T47D (cell line): ENCODE results near the genes ERN1 and DDX5.

DNA sequence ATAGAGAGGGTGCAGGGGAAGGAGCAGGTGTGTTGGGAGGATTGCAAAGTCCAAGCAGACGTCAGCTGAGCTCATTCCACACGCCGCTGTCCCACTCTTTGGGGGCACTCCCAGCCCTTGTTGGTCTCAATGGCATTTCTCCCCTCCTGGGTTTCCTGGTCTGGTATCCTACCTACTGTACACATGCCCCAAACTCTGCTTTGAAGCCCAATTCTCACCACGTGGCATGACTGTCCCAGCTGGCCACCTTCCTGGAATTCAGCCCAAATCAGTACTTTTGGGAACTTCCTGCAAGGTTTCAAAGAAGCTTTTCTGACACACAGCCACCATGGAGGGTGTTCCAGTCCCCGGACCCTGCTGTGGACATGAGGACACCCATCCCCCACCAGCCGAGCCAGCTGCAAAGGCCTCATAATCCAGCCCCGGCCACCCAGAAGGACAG lies 18.2 kb upstream of the ICAM2 start:
- RRBS = no CpG with 5 or more reads among the region's 7 CpGs

DNA sequence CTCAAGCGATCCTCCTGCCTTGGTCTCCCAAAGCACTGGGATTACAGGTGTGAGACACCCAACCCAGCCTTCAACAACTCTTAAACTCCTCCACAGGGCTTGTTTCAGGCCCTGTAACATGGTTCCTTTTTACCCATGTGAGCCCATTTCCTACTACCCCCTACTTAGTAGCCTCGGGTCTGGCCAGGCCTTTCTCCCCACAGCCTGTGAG lies 39.4 kb upstream of the ICAM2 start:
- RRBS = no CpG with 5 or more reads among the region's 2 CpGs

DNA sequence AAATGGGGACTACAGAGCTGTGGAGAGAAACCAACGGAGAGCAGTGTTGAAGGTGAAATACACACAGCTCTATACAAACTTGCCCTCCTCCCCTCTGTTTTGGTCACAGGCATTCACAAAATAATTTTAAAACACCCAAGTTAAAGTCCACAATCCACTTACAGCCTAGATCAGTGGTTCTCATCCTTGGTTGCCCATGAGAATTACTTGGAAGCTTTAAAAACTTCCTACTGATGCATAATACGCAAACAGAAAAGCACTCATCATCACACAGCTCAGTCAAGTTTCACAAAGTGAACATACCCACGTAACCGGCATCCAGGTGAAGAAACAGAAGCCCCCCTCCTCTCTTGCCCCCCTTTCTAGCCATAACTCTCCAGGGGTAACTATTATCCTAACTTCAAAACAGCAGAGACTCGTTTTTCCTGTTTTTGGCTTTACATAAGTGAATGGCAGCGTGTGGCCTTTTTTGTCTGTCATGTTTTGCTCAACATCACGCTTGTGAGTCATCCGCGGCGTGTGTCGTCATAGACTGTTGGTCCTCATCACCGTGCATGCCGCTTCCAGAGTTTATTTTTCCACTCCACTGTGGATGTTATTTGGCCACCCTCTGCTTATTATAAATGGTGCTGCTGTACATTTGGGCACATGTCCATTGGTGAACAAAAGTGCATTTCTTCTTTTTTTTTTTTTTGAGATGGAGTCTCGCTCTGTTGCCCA lies 52.7 kb downstream of the ERN1 start:
- RRBS = no CpG with 5 or more reads among the region's 14 CpGs

DNA sequence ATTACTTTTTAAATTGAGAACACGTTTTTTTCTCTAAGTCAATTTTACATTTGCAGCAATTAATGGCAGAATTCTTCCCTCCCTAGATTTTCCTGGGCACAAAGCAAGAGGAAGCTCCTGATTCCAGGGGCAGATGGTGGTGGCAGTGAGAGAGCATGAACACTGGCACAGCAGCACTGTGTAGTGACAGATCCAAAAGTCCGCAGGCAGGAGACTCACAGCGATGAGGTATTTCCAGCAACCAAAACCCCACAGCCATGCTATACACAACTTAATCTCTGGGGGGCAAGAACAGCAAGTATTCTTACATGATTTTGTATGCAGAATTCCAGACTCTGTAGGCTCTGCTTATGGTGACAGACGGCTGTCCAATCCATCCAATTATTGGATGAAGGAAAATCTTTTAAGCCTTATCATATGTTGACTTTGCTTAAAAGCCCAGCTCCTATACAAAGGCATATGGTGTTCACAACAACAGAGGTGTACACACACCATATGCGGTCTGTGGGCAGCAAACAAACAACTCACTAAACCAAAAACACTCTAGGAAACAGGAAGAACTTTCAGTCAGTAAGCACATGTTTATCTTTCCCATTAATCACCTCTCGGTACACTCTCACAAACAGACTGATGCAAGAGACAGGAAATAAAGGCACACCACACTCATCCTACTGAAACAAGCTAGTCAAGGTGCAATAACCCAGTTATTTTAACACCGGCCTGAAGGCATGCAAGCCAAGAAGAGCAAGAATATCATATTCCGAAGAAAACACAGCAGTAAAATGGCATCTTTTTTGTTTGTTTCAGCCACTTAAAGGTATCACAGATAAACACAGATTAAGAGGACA lies 48.0 kb downstream of the ERN1 start:
- RRBS = no CpG with 5 or more reads among the region's 8 CpGs

- RRBS = no CpG with 5 or more reads among the region's 15 CpGs
Measured at GRCh38 chr17:64128828-64129512, 974 bp downstream of the ERN1 start.

GRCh38 chr17:64129529-64130242 lies at the start of gene ERN1:
TSS of gene ERN1 (minus strand) at chr17:64130144.
- RRBS = 1% methylated on average over 50 of the region's 96 CpGs

DNA sequence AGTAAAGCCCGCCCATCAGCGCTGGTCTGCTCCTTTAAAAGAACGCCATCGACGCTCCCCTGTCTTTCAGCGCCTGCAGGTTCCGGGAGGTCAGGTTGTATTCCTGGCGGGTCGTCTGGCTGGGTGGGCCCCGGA lies 15.8 kb upstream of the ERN1 start:
- RRBS = 2% methylated on average over 4 of the region's 10 CpGs

- RRBS = no CpG with 5 or more reads among the region's 11 CpGs
Measured at GRCh38 chr17:64147910-64149022, 18.3 kb upstream of the ERN1 start.

GRCh38 chr17:64150070-64151107 lies 20.4 kb upstream of the ERN1 start:
- RRBS = no CpG with 5 or more reads among the region's 6 CpGs

GRCh38 chr17:64237758-64238095 lies 25.3 kb downstream of the TEX2 start:
- RRBS = no CpG with 5 or more reads among the region's 6 CpGs

DNA sequence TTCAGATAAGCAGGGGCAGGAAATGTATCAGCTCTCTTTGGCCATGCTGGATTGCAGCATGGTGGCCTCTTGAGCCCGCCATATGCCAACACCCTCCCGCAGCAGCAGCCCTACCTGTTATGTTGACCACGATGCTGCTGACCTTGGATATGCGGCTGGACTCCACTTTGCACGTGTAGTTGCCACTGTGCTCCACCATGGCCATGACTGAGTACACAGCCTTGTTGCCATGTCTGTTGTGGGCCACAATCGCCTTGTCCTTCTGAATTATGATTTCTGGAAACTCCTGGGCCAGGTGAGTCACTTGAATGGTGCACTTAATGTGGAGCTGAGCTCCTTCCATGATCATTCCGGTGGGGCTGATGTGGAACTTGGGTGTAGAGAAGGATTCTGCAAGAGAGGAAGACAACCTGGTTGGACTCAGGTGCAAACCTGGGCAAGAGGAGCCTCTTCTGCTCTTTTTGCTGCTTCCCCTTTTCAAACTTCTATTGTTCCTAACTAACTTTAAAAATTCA lies 21.0 kb downstream of the PECAM1 start:
- RRBS = no CpG with 5 or more reads among the region's 7 CpGs

DNA sequence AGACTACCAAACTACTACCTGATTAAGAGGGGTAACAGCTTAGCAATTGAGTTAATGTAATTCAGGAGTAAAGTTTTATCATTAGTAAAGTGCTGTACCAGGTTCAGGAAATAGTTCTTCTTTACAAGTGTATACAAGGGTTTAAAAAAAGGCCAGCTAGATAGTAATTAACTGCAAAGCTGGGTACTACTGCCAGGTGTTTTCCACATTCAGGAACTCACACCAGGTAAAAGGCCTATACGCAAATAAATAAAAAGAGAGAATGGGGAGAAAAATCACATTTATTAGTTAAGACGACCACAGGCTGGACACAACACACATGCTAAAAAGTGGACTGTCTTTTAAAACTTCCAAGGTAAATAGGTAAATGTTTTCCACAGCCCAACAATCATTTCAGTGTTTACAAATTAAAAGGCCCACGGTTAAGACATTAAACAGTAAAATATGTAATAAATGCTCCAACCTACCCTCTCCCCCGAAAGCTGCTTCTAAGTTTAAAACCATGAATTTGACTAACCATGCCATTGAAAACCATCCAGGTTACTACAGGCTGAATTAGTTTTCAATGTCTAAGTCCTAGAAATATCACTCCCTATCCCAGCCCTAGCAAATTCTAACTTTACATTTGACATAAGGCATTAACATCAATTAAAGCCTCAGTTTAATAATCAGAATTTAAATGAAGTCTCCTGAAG lies 1.3 kb upstream of the POLG2 start:
- RRBS = no CpG with 5 or more reads among the region's 4 CpGs

DNA sequence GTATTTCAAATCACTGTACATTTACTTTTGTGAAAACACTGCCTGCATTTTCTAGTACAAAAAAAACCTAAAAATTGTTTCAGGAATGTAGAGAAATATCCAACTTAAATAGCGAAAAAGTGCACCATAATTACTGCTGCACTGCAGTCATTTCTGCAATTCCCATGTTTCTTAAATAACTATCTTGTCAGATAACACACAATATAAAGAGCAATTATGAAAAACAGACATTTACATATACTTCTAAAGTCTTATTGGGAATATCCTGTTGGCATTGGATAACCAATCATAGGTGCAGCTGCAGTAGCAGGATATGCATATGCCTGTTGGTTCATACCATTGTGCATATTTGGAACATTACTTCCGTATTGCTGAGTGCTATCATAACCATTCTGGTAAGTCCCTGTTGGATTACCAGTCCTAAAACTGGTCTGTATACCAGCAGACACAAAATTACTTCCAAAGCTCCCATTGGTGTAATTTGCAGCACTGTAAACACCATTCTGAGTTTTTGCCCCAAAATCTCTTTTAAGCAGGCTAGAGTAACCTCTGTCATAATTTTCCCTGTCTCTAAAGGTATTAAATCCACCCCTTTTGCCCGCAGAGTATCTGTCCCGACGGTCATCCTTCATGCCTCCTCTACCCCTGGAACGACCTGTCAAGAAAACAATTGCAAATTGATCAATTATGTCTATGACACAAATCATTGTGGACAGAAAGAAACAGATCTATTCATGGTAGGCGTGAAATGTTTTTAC lies 3.0 kb upstream of the POLG2 start:
- RRBS = no CpG with 5 or more reads among the region's 7 CpGs

DNA sequence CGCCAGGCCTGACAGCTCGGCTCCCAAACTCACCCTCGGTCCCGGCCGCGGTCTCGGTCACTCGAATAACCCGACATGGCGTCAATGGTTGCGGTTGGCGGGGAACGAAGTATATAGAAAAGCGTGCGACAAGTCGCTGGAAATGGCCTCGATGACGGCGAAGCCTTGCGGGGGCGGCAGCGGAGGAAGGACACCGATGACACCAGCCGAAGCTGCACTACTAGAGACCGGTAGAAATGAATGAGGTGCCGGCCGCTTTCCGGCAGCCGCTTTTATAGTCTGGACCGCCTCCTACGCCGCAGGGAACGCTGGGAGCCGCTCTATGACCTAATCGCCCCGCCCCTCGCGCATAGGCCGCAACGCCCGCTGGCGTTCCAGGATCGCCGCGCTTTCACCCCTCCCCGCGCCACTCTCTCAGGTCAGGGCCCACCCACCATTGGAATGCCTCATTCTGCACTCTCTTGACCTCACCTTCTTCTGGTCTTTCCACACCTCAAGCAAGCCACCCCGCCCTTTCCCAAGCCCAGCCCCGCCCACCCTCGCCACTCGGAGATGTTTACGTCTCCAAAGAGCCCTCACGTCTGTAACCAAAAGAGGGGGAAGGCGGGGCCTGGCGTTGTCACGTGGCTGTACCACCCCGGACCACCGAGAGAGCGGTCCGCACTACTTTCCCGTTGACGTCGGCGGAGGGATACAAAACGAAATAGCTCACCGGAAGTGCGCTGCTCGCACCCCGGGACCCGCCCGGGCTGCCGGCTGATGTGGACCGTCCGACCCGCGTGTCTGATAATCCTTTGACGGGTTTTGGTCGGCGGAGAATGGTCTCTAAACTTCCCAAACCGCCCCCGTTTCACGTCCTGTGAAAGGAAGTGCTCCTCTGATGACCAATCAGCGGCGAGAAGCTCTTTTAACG lies at the start of gene DDX5:
TSS of gene DDX5 (minus strand) at position 247 of the 913 bp plus-strand sequence.
- RRBS = 1% methylated on average over 10 of the region's 85 CpGs

- RRBS = no CpG with 5 or more reads among the region's 3 CpGs
Measured at GRCh38 chr17:64514825-64515391, 8.1 kb downstream of the CEP95 start.

DNA sequence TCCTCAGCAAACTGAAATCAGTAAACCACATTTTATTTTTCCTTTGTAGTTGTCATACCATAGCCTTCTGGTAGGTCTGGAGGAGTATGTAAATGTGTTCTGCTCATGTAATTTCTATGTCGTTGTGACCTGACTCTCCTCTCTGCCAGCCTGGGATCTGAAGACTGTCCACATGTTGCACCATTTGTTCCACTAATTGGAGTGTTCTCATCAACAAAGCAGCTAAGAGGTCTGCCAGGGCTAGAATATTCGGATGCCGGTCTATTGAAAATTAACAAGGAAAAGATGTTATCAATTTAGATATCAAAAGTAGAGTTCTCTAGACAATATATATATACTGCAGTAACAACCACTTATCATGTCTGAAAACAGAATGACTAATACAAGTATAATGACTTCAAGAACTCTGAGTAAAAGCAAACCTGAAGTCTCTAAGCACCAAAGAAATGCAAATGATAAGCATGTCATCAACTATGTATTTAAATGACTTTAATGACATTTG lies 74.0 kb downstream of the CEP95 start:
- RRBS = no CpG with 5 or more reads among the region's 3 CpGs

- RRBS = no CpG with 5 or more reads among the region's 10 CpGs
Measured at GRCh38 chr17:64764203-64764980, 102.3 kb upstream of the SMURF2 start.

GRCh38 chr17:64772930-64773287 lies 110.8 kb upstream of the SMURF2 start:
- RRBS = no CpG with 5 or more reads among the region's 5 CpGs

GRCh38 chr17:64773839-64774668 lies 111.9 kb upstream of the SMURF2 start:
- RRBS = no CpG with 5 or more reads among the region's 17 CpGs

DNA sequence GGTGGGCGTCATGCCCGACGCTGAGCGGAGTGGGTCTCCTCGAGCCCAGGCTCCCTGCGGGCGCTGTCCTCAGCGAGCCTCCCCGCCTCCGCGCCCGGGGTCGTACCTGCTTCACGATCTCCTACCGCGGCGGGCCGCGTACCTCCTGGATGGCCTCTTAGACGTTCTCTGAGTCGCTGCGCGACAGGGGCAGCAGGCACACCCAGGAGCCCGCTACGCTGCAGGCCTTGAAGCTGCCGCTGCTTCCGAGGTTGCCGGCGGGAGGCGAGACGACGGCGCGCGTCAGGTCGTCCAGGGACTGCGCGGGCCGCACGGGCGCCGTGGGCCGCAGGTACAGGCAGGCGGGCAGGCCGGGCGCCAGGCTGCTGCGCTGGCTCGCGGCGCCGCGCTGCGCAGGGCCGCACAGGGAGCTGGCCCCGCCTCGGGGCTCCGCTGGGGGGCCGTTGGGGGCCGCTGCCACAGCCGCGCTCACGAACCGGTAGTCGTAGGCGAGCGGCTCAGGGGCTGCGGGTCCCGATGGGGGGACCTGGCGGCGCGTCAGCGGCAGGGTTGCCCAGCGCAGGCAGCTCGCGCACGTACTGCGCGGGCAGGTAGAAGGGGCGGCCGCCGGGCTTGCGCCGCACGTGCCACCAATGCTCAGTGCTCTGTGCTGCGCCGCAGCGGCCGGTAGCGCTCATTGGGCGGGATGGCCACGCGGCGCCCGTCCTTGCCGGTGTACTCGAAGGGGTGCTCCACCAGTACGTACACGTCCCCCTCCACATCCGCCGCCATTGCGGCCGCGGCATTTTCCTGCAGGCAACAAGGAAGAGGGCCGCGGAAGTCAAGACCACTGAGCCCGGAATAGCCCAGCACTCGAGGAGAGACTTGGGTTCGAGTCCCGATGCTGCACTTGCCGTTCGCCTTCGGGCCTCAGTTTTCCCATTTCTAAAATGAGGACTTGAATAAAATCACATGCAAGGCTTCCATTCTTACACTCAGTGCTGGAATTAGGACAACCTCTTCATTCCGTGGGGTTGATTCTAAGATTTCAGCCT lies 116.5 kb upstream of the SMURF2 start:
- RRBS = 95% methylated on average over 21 of the region's 113 CpGs